LHCN-M2 (cell line): ENCODE measurements around the gene KIF1A.

GRCh38 chr2:239954727-239955127, 70.4 kb downstream of the NDUFA10 start:
- RAMPAGE, long total RNA: no peak

- RAMPAGE, long total RNA: no peak
Measured at GRCh38 chr2:240250793-240252103, 110.8 kb upstream of the OTOS start.

- RAMPAGE, long total RNA: no peak
Measured at GRCh38 chr2:240399887-240400218, 35.6 kb upstream of the GPC1 start.

GRCh38 chr2:240450939-240451572, 15.6 kb downstream of the GPC1 start:
- RAMPAGE, long total RNA: no peak

DNA sequence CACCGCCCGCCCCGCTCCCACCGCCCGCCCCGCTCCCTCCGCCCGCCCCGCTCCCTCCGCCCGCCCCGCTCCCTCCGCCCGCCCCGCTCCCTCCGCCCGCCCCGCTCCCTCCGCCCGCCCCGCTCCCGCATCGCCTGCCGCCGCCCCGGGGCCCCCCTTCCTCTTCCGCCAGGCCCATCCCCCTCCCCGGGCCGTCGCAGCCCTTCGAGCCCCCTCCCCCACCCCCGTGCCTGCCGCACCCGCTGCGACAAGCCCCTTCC, 17.8 kb downstream of the GPC1 start:
- RAMPAGE, long total RNA: no peak

- RAMPAGE, long total RNA: no peak
Measured at GRCh38 chr2:240455589-240457092, 20.7 kb downstream of the GPC1 start.

DNA sequence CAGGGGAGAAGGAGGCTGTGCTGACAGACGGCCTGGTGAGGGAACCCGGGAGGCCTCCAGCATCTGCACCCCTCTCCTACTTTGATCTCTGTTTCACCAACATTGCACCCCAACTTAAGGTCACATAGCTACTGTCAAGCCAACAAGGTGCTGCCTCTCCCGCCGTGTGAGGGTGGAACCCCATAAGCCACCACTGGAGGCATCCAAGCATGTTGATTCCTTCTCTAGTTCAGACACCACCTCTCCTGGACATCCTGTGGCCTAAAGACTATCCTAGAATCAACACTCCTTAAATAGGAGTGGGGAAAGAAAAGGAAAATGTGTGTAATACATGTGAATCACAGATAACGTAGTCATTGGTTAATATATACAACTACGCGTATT, 3.5 kb upstream of the RNPEPL1 start:
- RAMPAGE, long total RNA: no peak

DNA sequence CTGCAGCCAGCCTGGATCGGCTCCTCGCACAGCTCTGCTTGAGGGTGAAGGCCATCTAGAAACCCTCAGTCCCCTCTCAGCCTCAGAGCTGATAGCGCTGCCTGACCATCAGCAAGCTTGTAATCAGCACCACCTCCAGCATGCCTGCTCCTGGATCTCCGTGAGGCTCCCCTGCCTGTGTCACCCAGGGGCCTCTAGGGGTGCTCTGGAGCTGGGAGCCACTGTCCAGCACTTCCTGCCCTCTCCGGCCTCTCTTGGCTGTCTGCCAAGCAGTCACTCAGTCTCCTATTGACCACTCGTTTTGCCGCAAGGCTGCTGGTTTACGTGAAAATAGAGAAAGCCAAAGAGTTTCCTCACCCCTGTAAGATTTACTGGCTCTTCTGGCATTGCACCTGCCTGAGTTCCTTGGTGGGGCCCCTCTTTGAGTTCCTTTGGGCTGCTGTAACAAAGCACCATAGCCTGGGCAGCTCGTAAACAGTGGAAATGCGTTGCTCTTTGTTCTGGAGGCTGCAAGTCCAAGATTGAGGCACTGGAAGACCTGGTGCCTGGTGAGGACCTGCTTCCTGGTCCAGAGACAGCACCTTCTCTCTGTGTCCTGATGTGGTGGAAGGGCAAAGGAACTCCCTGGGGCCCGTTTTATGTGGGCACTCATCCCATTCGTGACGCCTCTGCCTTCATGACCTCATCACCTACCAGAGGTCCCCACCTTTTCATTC, 17.9 kb downstream of the CAPN10 start:
- RAMPAGE, long total RNA: no peak

GRCh38 chr2:240623772-240624181, 1.5 kb upstream of the GPR35 start:
- RAMPAGE, long total RNA: no peak

DNA sequence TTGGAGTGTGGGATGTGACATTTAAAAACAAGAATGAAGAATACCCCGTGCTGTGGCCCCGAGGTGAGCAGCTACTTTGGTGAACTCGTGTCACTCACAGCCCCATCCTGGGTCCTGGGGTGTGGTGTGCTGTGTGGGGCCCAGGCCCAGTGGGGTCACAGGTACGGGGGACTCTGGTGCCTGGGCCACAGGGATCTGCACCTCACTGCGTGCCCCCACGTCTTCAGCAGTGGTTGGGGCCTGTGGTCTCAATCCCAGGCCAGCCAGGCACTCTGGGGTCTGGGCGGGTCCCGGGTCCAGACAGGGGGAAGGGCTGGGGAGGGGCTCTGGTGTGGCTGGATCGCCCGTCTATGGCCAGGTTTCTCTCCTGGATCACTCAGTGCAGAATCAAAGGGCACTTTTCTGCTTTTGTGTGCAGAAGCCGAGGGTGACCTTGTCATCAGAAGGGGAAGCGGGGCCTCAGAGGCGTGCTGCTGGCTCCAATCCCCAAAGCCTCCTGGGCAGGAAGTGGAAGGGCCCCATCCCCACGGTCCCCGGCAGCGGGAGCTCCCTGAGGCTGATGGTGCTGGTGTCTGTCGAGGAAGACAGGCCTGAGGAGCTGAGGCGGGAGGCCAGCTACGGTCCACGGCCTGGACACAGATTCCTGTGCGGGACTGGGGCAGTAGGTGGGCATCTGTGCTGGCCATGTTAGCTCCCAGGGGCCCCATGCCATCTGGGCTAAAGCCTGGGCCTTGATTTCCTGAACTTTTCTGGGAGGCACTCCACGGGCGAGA, 1.5 kb downstream of the GPR35 start:
- RAMPAGE, long total RNA: no peak

DNA sequence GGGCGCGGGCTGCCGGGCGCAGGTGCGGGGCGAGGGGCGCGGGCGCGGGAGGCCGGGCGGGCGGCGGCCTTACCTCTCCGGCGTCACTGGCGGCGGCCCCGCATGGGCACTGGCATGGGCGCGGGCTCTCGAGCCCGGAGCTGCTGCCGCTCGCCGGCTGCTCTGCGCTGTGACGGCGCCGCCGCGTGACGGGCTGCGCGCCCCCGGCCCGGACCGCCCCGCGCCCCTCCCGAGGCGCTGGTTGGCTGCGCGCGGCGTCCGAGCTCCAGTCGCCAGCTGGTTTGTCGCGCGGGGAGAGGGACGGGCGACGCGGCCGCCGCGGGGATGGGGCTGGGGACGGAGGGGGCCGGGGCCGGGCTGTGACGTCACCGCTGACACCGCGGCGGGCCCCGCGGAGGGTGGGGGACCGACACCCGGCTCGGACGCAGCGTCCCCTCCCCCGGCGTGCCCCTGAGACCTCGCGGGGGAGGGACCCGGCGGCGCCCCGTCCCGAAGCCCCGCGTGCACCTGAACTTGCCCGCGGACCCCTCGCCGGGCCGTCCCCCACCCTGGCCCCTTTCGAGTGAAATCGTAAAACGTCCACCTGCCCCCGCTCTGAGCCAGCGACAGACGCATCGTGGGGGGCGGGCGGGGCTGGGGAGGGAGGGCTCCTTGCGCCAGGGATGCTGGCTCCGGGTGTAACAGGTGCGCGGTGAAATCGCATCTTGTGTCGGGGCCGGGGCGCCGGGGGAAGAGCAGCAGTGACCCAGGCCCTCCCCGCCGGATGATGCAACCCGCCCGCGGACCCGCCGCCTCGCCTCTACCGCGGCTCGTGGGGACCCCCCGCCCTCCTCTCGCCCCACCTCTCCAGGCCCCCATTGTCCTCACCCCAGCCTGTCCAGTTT, at the start of gene KIF1A:
Gene KIF1A (minus strand): TSS at position 171 of the 884 bp plus-strand sequence.
- RAMPAGE, long total RNA: no peak

GRCh38 chr2:241009647-241010645, 11.5 kb downstream of the SNED1 start:
- RAMPAGE, long total RNA: no peak

DNA sequence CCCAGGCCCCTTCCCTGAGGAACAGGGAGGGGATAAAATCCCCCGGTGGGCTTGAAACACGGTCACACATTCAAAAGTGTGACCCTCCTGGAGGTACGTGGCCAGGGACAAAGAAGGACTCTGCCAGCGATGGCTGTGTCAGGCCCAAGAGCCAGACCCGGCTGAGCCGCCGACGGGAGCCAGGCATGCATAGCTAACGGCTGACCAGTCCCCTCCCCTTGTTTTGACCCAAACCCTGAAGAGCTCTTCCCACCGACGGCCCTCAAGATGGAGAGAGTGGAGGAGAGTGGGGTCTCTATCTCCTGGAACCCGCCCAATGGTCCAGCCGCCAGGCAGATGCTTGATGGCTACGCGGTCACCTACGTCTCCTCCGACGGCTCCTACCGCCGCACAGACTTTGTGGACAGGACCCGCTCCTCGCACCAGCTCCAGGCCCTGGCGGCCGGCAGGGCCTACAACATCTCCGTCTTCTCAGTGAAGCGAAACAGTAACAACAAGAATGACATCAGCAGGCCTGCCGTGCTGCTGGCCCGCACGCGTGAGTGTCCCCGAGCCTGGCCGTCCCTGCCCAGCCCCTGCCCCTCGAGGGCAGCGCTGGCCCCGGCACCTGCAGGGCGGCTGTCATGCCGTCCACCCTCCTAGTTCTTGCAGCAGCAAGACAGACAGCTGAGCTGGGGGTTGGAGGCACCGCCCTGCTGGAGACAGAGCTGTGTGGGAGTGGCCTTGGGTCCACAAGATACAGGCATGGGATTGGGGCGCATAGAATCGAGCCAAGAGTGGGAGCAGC, 36.8 kb downstream of the MTERF4 start:
- RAMPAGE, long total RNA: no peak

GRCh38 chr2:241073997-241074496, 28.0 kb downstream of the MTERF4 start:
- RAMPAGE, long total RNA: no peak

GRCh38 chr2:241252758-241253904, 62.3 kb downstream of the HDLBP start:
- RAMPAGE, long total RNA: no peak

DNA sequence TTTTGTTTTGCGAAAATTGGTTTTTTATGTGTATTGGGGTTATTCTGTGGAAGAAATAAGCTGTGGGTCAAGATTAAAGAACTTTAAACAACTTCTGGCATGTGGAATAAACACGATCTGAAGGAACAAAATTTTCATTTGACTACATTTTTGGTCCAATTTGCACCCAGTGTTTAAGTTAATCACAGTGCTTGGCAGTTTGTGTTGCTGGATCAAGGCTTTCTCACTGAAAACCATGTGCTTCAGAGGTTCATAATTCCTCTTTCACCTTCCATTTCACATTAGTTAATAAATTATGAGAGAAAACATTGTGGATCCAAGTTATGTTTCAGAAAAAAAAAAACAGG, 2.0 kb downstream of the SEPTIN2 start:
- RAMPAGE, long total RNA: no peak

GRCh38 chr2:241382660-241383849, 27.0 kb downstream of the FARP2 start:
- RAMPAGE, long total RNA: no peak

- RAMPAGE, long total RNA: no peak
Measured at GRCh38 chr2:241577338-241577946, 18.9 kb downstream of the BOK start.

- RAMPAGE, long total RNA: no peak
Measured at GRCh38 chr2:241660124-241660633, 22.7 kb downstream of the ATG4B start.

DNA sequence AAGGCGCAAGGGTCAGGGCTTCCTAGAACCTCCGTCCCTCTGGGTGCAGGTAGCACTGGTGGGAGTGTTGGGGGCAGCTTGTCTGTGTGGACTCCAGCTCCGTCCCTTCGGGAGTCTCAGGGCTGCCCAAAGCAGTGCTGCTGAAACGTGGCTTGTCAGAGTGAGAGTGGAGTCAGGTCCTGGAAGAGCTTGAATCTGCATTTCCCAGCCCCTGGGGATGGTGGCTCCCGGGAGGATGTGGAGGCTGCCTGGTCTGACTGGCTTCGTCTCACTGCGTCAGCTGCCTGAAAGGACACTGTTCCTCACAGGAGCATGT, 23.4 kb downstream of the ATG4B start:
- RAMPAGE, long total RNA: no peak